Sciatic nerve (tissue), 1 donor: ENCODE measurements around the genes PSMG4 and PRPF4B.

DNA sequence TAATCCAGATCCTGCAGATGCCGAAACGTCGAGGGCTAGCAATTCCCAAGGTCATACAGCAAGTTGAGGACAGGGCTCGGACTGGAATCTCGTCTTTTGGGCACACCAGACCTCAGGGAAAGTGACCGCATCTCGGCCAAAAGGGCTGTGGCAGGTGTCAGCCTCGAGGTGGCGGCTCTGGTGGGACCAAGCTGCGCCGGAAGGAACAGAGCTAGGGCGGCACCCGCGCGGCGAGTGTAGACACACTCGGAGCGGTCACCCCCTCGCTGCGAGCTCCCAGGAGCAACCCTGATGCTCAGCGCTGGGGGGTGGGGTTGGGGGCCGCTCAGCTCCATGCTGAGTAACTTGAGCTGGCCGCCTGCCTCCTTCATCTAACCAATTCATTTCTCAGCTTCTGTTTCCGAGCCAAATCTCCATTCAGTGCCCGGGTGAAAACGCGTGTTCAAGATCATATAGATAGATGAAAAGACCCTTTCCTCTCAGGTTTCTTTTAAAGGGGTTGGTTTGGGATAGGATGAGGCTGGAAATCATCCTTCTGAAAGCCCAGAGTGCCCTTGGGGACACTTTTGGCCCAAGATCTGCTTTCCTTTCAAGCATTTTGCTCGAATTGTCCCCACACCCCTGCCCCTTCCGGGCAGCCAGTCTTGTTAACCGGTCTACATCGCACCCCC lies 2.2 kb upstream of the TUBB2B start:
- PRO-cap: no peak

- PRO-cap: bidirectional peak, plus-strand start at chr6:3258952, minus-strand start at chr6:3258770; bidirectional peak, plus-strand start at chr6:3259199, minus-strand start at chr6:3259073
Observed at GRCh38 chr6:3258677-3259321, at the start of gene PSMG4. Gene PSMG4, plus strand, starts transcription at chr6:3258947.

GRCh38 chr6:3259322-3260267 lies 848 bp downstream of the PSMG4 start:
- PRO-cap: bidirectional peak, plus-strand start at chr6:3259910, minus-strand start at chr6:3259822

GRCh38 chr6:3282164-3282389 lies 23.3 kb downstream of the PSMG4 start:
- PRO-cap: no peak

DNA sequence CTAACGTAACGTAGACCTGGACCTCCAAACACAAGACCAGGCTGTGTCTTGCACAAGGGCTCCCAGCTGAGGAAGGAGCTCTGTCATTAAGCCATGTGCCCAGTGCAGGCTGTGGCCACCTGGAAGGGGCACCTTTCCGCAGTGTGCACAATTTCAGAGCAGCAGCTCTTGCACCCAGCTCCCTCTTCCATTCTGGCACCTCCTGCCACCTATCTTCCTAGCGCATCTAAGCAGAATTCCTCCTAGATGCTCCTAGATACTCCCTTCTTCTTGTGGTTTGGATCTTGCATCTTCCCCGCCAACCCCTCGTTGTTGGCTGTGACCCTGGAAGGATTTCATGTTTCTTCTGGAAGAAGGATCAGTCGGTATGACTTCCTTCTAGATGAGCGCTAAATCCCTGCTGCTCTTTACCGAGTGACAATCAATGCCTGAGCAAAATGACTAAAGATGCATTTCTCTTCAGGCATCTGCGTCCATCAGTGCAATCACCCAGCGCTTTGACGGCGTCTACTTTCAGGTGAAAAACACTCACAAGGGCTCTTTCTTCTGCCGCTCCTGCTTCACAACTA lies 58.6 kb downstream of the PSMG4 start:
- PRO-cap: no peak

DNA sequence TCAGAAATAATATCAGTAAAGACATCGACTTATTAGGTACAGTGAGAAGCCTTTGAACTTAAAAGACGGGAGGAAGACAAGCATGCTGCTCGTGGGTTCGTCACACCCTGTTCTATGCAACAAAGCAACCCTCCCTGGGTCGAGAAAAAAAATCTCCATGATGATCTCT lies 96.4 kb downstream of the PSMG4 start:
- PRO-cap: no peak

GRCh38 chr6:3368600-3369232 lies 88.1 kb downstream of the SLC22A23 start:
- PRO-cap: no peak

GRCh38 chr6:3370295-3371405 lies 86.2 kb downstream of the SLC22A23 start:
- PRO-cap: no peak

- PRO-cap: no peak
Observed at GRCh38 chr6:3736042-3736509, 15.4 kb downstream of the PXDC1 start.

- PRO-cap: no peak
Observed at GRCh38 chr6:3740448-3741275, 10.9 kb downstream of the PXDC1 start.

DNA sequence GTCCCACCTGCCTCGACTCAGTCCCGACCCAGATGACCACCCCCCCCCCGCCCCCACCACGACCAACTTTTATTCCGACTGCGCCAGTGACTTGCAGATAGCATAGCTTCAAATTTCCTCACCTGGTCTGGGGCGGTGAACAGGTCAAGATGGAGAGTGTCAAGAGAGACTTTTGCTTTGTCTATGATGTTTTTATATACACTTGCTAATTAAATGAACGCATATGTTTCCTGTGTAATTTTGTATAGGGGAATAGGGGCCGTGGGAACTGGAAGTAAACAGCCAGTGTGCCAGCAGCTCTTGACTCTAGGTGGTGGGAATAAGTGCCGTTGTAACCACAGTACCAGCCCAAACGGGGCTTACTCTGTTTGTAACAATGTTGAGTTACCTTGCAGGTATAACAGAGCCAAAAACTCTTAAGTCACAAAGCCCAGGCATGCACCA lies 1.3 kb upstream of the PXDC1 start:
- PRO-cap: no peak

DNA sequence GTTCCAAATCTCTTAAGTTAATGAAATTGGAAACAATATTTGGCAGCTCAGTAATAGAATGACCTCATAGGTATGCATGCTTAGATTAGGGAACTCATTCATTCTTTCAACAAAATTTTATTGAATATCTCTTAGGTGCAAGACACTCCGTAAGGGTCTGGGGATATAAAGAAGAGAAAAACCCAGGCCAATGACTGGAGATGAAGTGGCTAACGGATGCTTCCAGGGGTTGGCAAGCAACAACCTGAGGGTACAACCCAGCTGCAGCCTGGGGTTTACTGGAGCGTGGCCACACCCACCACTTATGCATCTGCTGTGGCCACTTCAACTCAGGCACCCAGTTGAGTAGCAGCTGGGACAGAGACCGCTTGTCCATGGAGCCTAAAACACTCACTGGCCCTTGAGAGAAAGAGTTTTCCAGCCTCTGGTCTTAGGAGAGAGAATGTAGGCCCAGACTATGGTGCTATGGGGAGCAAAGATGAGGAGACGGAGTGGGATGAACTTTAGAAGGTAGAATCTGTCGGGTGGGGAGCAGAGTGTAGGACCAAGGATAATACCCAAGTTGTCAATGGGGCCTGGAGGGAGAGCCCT lies 46.7 kb upstream of the PXDC1 start:
- PRO-cap: no peak

- PRO-cap: no peak
Observed at GRCh38 chr6:3838970-3839663, 10.1 kb upstream of the FAM50B start.

GRCh38 chr6:3841549-3842084 lies 7.6 kb upstream of the FAM50B start:
- PRO-cap: no peak

- PRO-cap: unidirectional peak, plus-strand start at chr6:3906830
Observed at GRCh38 chr6:3906466-3907279, 57.5 kb downstream of the FAM50B start.

DNA sequence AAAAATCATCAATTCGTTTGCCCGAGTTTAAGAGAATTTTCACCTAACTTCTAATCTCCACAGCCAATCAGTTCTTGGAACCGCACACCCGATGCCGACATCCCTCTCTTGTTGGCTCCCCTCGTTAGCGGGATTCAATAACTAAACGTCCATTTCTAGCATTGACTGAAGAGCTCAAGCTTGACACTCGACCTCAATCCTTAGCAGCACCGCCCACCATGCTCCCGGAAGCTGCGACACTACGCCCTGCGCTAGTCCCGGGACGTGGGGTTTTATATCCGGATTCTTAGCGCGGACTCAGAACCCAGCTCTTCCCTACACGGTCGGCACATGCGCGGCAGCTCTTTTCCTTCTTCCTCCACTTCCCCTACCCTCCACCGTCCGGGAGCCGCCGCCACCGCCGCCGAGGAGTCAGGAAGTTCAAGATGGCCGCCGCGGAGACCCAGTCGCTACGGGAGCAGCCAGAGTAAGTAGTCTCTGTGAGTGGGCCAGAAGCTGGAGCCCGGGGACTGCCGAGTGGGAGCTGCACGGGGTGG lies at the start of gene PRPF4B:
PRPF4B (plus strand) TSS at position 300 of the 536 bp plus-strand sequence.
- PRO-cap: bidirectional peak, plus-strand start at position 414 of the sequence, minus-strand start at position 220 of the sequence

GRCh38 chr6:4021537-4022851 lies 894 bp downstream of the PRPF4B start:
- PRO-cap: bidirectional peak, plus-strand start at chr6:4021645, minus-strand start at chr6:4021653; bidirectional peak, plus-strand start at chr6:4021729, minus-strand start at chr6:4021761

GRCh38 chr6:4090770-4091146 lies 11.8 kb upstream of the FAM217A start:
- PRO-cap: no peak

GRCh38 chr6:4401315-4401916 lies 266.0 kb upstream of the ECI2 start:
- PRO-cap: no peak

DNA sequence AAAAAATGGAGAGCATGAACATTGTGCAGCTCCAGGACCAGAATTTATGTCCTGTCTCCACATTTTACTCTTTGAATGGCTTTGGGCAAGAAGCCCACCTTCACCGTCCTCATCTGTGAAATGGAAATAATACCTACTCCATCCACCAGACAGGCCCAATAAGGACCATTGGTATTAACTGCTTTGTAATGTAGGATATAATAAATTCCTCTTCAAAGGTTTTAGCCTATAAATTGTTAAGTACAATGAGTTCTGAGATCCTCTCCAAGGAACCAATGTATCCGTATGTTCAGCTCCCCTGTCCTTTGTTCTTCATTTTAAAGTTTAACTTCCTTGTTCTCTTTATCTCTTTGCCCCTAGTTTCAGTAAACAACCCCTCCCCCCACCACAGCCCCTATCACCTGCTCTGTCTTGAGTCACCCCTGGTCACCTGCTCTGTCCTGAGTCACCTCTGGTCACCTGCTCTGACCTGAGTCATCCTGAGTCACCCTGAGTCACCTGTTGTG lies 288.8 kb upstream of the CDYL start:
- PRO-cap: no peak